Metastatic Lung Carcinoma in the Adrenal Gland (tissue), 1 donor: Measurements from ENCODE around the genes KDSR, SERPINB12 and CDH7.

GRCh38 chr18:63147739-63148332 lies 171.7 kb downstream of the BCL2 start:
- PRO-cap: no peak

DNA sequence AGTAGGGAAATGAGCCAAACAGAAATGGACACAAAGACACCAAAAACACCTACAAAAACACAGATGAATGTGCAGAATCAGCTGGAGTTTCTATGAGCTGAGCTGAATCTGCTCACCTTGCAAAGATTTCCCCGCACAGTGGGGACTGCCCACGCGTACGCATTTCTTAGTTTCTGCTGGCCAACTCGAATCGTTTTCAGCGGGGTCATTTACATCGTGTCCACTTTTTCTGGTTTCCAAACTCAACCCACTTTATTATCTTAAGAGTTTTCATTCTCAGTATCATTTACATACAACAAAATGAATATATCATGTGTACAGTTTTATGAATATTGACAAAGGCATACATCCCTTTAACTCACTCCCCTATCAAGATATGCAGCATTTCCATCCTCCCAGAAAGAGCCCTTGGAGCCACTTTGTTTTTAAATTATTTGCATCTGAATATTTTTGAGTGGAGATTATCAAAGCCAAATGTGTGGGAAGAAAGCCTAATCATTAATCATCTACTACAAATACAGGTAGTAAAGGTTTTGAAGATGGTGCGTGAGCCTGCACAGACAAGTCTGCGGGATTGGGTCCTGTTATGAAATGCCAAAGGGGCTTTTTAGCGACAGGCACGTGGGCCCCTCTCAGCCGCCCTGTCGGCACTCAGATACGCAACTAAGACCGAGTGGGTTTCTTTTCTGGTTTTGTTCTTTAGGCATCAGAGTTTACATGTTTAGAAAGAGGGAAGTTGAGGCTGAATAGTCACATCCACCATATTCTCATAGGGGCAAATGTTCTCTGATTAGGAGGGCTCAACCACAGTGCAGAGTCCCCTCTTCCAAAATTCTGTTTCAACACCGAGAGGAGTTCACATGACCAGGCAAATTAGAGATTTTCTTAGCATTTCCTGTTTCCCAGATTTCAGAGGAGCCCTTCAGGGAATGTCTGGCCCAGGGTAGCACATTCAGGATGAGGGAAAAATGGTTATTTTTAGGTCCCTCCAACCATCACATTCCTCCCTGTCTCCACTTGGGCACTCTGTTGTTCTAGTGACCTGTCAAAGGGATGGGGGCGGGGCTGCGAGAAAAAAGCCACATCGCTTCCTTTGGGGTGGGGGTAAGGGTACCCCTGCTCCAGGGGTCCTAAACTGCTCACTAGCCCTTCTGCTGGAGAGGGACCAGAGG lies 159.5 kb downstream of the BCL2 start:
- PRO-cap: no peak

- PRO-cap: no peak
Measured at GRCh38 chr18:63311524-63312064, 8.0 kb downstream of the BCL2 start.

GRCh38 chr18:63317564-63318417 lies 1.8 kb downstream of the BCL2 start:
- PRO-cap: no peak

- PRO-cap: no peak
Measured at GRCh38 chr18:63363715-63364610, 3.0 kb downstream of the KDSR start.

DNA sequence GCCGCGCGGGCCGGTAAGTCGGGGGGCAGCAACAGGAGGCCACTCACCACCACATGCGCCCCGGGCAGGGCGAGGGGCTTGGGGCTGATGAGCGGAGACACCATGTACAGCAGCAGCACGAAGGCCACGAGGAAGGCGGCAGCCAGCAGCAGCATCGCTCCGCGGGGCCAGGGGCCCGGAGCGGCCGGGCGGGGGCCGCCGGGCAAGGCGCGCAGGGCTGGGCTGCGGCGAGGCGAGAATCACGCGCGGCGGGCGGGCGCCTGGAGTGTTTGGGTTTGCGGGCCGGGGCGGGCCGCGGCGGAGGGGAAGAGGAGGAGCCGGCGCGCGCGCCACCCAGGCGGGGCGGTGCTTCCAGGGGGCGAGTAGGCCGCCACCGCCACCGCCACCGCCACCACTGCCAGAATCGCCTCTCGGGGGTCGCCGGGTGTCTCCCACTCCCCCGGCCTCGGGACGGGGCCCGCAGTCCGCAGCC lies at the start of gene KDSR:
Gene KDSR, minus strand, starts transcription at position 243 of the 472 bp plus-strand sequence.
- PRO-cap: bidirectional peak, plus-strand start at position 400 of the sequence, minus-strand start at position 241 of the sequence

GRCh38 chr18:63405954-63406261 lies 16.4 kb downstream of the VPS4B start:
- PRO-cap: no peak

DNA sequence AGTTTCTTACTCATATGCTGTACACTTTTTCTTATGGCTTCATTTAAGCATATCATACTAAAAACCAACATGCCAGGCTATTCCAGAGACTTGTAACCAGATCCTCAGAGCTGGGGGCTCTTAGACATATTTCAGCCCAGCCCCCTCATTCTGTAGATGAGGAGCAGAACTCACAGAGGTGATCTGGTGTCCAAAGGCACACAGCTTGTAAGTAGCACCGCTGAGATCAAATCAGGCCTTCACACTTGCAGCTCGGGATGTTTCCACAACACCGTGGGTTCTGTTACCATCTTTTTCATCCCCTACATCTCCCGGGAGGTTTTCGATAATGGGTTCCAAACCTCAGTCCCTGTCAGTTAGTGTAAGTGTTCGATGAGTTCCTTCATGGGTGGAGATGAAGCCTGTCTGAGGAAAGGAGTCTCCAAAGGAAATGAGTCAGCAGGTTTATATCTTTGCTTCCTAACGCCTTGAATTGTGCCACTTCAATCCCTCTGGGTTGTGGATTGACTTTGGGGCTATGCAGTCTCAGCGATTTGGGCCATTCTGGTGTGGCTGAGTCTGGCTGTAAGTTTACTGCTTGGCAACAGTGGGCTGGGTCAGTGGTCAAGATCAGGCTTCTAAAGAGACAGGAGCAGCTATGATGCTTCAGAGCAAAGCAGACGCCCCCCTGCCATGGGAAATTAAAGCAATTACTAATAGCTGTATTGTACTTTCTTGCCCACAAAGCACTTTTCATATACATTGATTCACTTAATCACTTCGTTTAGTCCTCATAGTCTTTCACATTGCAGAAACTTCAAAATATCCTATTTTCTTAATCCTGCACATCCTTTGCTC lies 1.2 kb downstream of the SERPINB5 start:
- PRO-cap: unidirectional peak, plus-strand start at position 175 of the sequence

DNA sequence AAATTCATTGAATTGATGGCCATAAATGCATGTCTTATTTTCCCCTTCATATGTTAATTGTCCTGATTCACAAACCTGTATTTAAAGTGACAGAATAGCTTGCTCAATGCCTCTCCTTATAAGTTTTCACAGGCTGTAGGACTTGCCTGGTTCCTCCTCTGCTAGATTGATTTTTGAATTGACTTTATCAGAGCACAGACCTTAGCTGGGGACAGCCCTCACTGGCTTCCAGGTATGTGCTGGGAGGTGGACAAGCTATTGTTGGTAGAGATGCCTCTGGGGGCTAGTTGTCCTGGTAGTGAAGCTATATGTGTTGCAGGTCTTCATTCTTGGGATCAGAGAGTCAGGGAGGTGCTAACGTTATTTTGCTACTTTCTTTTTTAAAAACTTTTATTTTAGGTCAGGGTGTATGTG lies at the start of gene SERPINB12:
Gene SERPINB12, plus strand, starts transcription at position 109 of the 414 bp plus-strand sequence.
- PRO-cap: no peak

- PRO-cap: bidirectional peak, plus-strand start at chr18:63970586, minus-strand start at chr18:63970477
Measured at GRCh38 chr18:63970370-63971251, 730 bp downstream of the SERPINB8 start.

DNA sequence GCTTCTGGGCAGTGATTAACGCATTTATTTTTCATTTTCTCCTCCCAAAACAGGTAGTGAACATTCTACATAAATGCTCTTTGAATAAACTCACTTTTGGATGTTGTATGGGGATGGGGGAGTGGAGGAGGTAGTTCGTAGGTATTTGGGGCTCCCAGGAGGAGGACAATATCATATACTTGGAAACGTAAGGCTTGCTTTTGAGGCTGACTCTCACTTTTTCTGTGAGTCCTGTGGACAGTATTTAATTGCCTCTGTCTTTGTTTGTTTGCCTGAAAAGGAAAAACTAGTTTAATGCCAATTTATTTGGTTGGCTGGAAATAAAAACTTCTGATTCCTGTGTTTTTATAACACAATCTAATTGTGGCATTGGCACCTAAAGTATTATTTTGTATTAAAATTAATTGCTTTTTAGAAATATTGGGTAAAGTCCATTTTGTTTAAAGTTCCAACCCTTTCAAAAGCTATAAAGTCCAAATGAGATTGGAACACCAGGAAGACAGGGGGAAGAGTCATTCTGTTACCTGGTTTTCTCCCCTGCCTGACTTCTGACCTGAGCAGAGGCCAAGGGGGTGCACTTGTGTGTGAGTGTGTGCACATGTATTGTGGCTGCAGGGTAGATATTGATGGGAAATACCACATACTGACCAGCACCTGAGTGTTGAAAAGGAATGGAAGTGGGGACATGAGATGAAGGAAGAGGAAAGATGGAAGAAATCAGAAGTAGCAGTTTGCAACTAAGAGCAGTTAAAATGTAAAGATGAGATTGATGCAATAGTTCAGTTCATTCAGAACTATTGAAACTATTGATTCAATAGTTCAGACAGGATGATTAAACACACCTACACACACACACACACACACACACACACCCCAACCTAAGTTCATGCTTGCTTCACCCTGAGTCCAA lies 4.6 kb downstream of the SERPINB8 start:
- PRO-cap: no peak

GRCh38 chr18:65415023-65415514 lies 335.7 kb upstream of the CDH7 start:
- PRO-cap: no peak

DNA sequence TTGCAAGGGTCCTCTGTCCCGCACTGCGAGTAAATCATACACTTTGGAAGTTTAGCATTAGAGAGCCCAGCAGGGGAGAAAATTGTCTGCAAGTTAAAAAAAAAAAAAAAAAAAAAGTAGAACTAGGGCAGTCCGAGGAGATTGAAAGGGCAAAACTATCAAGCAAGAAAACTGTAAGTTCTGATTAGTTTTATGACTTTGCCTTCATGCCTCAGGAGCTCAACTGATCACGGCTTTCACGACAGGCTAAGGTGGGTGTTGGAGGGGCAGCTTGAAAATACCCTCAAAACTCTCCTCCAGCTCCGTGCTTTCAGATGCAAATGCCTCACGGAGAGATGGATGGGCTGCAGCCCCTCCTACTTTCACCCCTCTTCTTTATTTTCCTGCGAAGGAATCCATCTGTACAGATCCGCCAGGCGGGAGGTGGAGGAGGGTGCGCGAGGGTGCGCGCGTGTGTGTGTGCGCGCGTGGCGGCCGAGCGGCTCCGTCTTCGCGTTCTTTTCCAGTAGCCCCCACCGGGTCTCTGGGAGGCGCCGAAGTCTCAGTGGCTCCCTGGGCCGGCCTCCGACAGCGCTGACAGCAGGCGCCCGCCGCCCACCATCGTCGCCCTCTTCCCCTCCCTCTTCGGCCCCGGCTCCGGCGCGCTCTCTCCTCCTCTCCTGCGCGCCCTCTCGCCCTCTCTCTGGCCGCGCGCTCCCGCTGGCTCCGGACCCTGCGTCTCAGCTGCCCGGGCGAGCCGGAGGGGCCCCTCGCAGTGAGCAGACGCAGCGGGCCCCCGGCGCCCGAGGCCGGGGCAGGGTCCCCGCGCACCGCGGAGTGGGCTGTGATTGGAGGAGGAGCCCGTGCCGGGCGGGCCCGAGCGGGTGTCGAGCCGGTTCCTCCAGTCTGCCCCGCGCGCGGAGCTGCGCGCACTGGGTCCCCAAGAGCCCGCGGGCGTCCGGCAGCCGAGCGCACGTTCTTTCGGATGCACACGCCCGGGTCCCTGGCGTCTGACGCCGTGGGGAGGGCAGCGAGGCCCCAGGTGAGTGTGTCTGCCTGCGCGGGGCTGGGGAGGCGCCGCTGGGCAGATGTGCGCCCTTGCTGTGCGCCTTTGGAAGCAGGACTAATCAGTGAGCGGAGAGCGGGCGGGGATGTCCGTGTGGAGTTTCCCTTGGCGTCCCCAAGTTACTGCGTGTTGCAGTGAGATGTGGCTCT lies at the start of gene CDH7:
Gene CDH7, plus strand, starts transcription at position 883 of the 1,194 bp plus-strand sequence.
- PRO-cap: no peak

DNA sequence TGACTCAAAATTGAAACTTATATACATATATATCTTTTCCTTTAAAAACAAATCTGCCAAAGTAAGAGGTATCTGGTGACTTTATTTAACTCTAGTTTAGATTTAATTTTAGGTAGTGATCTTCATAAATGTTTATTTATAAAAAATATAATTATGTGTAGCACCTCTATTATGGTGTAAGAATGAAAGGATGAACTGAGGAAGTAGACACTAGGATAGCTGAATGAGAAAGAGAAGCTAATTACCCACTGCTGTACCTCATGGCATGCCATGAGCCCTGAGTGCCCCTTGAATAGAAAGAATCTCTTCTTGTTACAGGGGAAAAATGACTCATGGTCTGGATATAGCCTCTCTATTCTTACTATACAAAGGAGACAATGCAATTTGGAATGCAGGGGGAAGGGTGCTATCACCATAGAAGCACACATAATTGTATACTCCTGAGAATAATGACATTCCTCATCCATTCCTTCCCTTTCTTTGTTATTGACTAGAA lies 385.1 kb downstream of the CDH7 start:
- PRO-cap: no peak

GRCh38 chr18:67096494-67096833 lies 420.1 kb downstream of the DSEL start:
- PRO-cap: no peak

DNA sequence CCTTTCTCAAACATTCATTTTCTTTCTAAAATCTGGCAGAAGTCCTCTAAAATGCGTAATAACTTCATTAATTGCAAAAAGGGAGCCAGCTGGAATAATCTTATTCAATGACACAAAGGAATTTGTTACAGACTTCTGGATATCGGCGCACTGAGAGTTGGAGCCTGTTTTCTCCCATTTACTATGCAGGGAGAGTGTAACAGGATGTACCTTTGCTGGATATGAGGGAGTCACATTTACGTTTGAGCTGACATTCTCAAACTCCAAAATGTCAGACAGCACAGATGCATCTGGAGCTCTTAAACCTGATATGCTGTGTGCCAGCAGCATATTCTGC lies 275.3 kb downstream of the TMX3 start:
- PRO-cap: no peak

GRCh38 chr18:69934668-69935176 lies 13.0 kb downstream of the CD226 start:
- PRO-cap: no peak

- PRO-cap: no peak
Measured at GRCh38 chr18:70296178-70296634, 7.4 kb downstream of the SOCS6 start.

- PRO-cap: no peak
Measured at GRCh38 chr18:70337020-70337478, 48.2 kb downstream of the SOCS6 start.

GRCh38 chr18:70381422-70381956 lies 92.6 kb downstream of the SOCS6 start:
- PRO-cap: bidirectional peak, plus-strand start at chr18:70381728, minus-strand start at chr18:70381611